ENCODE data around the gene ODF3.

GRCh38 chr11:189344-189809, 3.5 kb upstream of the SCGB1C1 start:
- PRO-cap: no peak

GRCh38 chr11:196585-196873, at the start of gene ODF3:
Gene ODF3, plus strand, starts transcription at chr11:196761.
- PRO-cap: no peak

GRCh38 chr11:223568-223920, 12.6 kb downstream of the SIRT3 start:
- PRO-cap: no peak

DNA sequence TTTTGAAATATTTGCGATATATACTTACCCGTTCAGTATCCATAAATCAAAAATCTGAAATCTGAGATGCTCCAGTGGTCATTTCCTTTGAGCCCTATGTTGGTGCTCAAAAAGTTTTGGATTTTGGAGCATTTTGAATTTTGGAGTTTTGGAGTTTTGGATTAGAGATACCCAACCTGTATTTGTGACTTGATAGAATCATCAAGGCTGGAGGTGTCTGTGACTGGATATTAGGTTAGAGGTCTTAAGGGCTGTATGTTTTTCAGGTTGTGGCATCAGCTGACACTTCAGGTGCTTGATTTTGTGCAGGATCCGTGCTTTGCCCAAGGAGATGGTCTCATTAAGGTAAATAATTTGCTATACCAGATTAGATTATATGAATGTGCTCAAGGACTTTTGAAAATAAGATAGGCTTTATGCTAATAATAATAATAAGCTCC, 2.0 kb downstream of the PSMD13 start:
- PRO-cap: no peak

- PRO-cap: no peak
Measured at GRCh38 chr11:268711-269103, 9.5 kb upstream of the NLRP6 start.

DNA sequence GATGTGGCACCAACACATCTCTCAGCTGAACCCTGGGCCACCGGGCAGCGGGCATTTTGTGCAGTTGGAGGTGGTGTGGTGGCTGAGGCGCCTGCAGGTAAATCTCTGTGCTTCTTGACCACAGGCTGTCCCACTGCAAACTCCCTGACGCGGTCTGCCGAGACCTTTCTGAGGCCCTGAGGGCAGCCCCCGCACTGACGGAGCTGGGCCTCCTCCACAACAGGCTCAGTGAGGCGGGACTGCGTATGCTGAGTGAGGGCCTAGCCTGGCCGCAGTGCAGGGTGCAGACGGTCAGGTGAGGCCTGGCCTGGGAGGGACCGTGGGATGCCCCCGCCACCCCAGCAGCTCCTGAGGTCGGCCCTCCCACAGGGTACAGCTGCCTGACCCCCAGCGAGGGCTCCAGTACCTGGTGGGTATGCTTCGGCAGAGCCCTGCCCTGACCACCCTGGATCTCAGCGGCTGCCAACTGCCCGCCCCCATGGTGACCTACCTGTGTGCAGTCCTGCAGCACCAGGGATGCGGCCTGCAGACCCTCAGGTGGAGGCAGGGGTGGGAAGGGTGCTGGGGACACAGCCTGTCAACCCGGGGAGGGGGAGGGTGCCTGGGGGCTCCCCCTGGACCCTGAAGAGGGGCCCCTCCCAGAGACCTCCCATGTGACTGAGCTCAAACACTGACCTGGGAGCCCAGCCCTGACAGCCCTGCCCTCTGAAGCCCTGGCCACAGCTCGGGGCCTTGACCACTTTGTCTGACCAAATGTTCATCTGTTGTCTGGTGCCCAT, 4.6 kb upstream of the PGGHG start:
- PRO-cap: no peak

- PRO-cap: no peak
Measured at GRCh38 chr11:288508-288884, 430 bp upstream of the PGGHG start.

DNA sequence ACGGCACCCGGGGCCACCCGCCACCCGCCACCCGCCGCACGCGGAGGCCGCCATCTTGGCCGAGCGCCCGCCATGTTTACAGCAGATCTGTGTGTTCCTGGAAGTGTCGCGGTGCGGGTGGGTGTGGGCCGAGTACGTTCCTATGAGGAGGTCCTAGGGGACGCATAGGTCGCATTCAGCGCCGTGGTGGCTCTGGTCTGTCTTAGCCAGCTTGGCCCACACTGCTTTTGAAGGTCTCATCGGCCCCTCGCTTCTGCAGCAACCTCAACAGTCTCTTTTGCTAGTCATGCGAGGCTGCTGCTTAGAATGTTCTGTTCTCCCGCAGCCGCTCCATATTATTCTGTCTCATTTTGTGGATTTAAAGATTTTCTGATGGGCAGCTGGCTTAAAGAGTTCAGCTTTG, 3.3 kb upstream of the IFITM2 start:
- PRO-cap: no peak

DNA sequence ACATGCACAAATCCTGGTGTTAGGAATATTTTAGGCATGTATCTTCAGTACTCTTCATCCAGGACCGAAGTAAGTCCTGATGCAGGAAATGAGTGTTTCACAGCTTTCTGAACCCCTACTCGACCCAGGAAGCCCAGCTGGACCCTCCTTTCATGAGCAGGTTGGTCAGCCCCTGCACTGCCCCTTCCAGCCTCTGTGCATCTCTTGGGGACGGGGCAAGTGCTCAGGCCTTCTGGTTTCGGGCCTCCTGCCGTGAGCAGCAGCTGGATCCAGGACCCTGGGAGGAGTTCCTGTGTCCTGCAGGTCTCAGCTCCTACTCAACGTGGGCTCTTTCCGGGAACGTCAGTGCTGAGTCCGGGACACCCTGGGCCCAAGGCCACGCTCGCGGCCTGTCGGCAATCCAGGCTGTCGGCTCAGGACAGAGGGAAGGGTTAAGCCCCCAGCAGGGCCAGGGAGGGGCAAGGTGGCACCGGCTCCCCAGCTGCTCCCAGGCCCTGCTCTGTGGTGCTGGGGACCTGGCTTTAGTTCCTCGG, 2.5 kb downstream of the IFITM2 start:
- PRO-cap: no peak

DNA sequence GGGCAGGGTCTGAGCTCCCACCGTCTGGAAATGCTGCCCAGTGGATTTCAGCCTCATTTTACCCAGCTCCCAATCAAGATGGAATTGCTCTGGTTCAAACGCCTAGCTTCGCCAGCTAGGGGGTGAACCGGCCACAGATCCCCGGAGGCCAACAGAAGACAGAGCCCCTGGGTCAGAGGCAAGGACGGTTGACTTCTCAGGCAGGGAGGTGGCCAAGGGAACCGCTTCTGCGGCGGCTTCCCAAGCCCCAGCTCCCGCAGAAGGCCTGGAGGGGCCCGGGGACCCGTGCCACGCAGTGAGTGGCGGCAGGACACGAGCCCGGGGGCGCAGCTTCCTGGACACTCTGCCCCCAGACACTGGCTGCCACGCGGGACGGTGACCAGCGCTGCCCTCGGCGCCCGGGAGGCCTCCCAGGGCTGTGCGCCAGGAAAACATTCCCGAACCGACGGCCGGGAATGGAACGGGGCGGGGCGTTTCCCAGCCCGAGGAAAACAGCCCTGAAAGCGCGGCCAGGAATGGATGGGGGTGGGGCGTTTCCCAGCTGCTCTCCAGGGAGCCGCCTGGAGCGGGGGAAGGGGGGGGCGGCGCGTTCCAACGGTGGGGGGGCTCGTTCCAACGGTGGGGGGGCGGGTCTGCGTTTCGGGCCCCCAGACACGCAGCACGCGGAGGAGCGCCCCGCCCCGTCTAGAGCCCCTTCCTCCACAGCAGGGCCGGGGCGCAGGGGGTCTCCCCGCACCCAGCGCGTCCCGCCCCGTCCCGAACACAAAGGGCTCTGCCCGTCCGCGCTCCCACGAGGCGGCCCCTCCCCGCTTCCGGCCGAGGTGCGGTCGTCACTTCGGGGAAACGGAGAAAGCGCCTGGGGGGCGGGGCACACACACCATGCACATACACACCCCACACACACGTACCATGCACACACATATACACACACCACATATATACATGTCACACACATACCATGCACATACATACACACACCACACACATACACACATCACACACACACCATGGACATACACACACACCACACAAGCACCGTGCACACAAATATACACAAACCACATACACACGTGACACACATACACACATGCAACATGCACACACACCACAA, 13.4 kb upstream of the B4GALNT4 start:
- PRO-cap: bidirectional peak, plus-strand start at position 161 of the sequence, minus-strand start at position 160 of the sequence; bidirectional peak, plus-strand start at position 629 of the sequence, minus-strand start at position 420 of the sequence; bidirectional peak, plus-strand start at position 702 of the sequence, minus-strand start at position 764 of the sequence

DNA sequence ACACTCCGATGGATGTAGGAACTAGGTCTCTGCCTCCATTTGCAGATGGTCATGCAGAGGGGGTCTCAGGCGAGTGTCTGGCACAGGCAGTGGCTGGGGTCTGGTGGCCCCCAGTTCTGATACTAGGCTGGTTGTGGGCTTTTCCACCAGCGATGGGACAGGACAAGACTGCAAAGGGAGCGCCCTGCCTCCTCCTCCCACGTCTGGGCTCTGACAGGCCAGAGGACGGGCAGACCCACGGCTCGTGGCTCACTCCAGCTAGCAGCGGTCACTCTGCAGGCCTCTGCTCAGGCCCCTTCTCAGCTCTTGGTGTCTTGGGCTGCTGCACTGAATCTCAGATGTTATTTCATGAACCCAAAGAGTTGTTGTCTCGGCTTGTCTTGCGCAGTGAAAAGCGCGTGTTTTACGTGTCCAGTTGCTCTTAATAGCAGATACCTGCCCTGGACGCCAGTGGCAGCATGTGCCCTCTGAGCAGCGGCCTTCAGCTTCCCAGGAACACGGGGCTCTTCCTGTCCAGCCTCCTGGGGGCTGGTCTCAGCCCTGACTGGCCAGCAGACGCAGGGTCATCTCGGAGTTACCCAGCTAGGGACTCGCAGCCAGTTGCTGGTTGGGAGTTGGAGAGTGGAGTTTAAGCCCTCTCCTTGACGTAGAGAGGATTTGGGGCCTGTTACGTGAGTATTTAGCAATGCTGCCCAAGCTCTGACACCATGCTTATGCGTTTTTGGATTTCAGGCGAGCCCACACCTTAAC, 9.6 kb downstream of the PTDSS2 start:
- PRO-cap: no peak

DNA sequence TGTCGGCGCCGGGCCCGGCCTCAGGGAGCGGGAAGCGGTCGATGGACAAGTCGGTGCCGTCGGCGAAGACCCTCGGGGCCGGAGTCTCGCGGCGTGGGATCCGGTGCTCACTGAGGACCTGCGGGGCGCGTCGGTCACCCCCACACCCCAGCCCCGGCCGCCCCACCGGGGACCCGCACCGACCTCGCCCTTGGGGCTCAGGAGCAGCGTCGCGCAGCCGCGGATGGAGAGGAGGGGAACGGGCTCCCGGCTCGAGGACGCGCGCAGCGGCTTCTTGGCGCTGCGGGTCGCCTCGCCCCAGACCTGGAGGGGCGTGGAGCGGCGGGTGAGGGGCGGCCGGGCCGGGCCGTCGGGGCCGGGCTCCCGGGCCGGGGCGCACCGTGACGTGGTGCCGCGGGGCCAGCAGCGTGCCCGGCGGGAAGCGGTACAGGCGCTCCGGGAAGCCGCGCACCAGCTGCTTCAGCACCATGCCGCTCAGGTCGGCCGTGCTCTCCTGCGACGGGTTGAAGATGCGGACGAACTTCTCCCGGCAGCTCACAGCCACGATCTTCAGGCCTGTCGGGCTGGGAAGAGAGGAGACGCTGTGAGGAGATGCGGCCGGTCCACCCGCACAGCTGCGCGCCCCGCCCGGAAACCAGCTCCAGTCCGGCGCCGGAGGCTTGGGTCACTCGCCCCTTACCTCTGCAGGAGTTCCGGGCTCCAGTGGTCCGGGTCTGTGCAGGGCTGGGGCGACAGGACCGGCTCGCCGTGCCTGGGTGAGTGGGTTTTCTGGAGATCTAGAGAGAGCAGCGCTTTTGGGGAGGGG, 4.5 kb downstream of the LMNTD2 start:
- PRO-cap: no peak

DNA sequence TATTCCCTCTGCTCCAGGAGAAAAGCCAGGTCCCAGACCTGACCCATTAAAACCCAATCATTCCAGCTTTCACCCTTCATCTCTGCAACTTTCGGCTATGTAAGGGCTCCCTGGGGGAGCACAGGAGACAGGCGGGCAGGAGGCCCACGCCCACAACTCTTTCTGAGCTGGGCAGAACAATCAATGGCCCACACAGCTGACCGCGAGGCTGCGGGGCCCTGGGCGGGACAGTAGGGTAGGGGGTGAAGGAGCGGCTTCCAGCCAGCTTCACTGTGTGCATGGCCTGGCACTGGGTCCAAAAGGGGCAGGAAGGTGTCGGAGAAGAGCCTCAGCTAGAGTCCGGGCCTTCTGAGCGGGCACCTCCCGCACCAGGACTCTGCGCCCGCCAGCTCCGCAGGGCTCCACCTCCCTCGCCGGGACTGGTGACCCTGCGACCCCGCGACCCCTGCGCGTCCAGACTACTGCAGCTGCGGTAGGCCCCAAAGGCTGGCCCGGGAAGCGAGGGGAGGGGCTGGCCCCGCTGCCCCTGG, 430 bp downstream of the LMNTD2 start:
- PRO-cap: unidirectional peak, minus-strand start at position 460 of the sequence

DNA sequence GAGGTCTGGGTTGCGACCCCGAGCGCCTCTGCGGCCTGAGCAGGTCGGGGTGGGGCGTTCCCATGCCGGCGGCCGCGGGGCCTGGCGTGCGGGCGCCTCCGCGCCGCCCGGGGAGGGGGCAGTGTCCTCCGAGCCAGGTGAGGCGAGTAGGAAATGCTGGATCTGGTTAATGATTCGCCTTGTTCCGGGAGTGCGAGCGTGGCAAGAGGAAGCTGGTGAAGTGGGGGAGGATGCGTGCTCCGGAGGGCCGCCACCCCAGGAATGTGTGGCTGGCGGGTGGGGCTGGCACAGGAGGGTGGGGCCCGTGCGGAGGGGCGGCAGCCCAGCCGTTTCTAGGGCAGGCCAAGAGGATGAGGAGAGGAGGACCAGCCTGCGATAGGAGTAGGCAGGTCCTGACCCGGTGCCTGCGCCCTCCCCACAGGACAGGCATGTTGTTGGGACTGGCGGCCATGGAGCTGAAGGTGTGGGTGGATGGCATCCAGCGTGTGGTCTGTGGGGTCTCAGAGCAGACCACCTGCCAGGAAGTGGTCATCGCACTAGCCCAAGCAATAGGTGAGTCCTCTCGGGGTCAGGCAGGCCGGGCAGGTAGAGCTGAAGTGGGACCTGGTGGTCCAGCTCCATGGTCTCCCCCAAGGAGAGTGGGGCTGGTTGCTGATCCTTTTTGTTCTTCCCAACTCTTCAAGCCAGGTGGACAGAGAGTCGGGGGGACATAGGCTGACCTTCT, 733 bp downstream of the RASSF7 start:
- PRO-cap: no peak

DNA sequence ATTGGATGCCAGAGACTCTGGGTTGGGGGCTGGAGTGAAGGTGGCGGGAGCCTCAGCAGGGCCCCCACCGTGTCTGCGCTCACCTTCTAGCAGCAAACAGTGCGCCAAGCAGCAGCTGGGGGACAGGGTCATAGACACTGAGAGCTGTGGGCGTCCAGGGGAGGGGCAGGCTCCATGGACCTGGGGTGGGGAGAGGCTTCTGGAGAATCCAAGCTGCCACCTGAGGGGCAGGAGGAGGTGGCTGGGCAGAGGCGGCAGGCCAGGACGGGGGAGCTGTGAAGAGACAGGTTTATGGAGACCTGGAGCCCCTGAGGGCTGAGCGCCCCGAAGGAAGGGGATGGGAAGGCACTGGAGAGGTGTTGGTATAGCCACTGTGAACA, 8.0 kb downstream of the PHRF1 start:
- PRO-cap: no peak

- PRO-cap: no peak
Measured at GRCh38 chr11:611063-611543, 4.6 kb downstream of the IRF7 start.

GRCh38 chr11:614993-615850, 528 bp downstream of the IRF7 start:
- PRO-cap: bidirectional peak, plus-strand start at chr11:615711, minus-strand start at chr11:615532

GRCh38 chr11:618576-619679, 3.2 kb upstream of the IRF7 start:
- PRO-cap: no peak

DNA sequence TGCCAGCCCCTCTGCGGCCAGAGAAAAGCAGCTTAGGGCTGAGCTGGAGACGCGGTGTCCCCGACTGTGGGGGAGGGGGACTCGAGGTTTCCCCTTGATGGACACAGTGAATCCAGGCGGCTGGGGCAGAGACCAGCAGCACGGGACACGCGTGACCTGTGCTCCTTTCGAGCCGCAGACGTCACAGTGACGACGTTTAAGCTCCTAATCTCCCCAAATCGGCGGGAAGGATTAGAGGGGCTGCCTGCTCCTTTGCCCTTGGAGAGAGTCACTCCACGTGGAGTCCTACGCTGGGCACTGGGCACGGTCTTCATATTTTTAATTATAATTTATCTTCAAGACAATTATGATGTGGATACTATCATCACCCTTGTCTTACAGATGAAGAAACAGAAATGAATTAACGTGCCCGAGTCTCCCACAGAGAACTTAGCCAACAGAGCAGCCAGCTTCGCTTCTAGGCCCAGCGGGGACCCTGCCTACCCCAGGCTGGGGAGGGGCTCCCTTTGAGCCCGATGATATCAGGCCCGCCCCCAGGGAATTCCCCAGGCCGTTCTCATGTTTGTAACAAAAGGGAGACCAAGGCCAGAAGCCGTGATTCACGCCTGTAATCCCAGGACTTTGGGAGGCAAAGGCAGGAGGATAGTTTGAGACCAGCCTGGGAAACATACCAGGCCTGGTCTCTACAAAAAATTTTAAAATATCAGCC, 1.3 kb downstream of the DRD4 start:
- PRO-cap: bidirectional peak, plus-strand start at position 616 of the sequence, minus-strand start at position 431 of the sequence

DNA sequence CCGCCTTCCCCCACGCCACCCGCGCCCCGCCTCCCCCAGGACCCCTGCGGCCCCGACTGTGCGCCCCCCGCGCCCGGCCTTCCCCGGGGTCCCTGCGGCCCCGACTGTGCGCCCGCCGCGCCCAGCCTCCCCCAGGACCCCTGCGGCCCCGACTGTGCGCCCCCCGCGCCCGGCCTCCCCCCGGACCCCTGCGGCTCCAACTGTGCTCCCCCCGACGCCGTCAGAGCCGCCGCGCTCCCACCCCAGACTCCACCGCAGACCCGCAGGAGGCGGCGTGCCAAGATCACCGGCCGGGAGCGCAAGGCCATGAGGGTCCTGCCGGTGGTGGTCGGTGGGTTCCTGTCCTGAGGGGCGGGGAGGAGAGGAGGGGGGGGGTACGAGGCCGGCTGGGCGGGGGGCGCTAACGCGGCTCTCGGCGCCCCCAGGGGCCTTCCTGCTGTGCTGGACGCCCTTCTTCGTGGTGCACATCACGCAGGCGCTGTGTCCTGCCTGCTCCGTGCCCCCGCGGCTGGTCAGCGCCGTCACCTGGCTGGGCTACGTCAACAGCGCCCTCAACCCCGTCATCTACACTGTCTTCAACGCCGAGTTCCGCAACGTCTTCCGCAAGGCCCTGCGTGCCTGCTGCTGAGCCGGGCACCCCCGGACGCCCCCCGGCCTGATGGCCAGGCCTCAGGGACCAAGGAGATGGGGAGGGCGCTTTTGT, 3.1 kb downstream of the DRD4 start:
- PRO-cap: bidirectional peak, plus-strand start at position 255 of the sequence, minus-strand start outside the sequence

Measured in H9 (cell line).